Panc1 (cell line): ENCODE results near the gene PRMT3.

DNA sequence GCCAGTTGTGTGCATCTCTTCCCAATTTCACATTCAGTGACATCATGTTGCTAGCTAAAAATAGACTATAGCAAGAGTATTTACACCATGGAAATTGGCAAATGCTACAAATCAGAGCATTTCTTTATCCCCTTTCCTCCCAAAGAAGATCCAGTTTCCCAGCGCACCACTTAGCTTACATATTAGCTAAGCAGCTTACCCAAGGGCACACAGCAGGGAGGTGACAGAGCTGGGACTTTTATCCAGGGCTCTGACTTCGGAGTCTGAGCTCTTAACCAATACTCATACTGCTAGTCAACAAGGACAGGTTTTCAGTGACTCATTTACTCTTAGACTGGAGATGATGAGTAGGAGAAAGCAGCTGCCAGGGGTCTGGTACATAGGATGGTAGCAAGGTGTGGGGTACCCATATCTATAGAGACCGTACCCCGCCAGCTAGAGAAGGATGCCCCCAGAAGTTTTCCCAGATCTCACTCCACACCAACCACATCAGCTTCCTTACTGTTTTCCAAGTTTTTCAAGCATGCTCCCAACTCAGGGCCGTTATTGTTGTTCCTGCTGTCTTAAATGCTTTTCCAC lies 38.5 kb downstream of the NAV2 start:
- RRBS, 2 experiments = no CpG with 5 or more reads among the region's 5 CpGs

- RRBS, 2 experiments = no CpG with 5 or more reads among the region's 3 CpGs
Measured at GRCh38 chr11:19753851-19754212, 41.2 kb downstream of the NAV2 start.

GRCh38 chr11:19760660-19761586 lies 48.3 kb downstream of the NAV2 start:
- RRBS, 2 experiments = no CpG with 5 or more reads among the region's 5 CpGs

GRCh38 chr11:19777311-19778210 lies 64.9 kb downstream of the NAV2 start:
- RRBS, 2 experiments = 3 to 32% methylated on average over 5 to 15 of the region's 41 CpGs

DNA sequence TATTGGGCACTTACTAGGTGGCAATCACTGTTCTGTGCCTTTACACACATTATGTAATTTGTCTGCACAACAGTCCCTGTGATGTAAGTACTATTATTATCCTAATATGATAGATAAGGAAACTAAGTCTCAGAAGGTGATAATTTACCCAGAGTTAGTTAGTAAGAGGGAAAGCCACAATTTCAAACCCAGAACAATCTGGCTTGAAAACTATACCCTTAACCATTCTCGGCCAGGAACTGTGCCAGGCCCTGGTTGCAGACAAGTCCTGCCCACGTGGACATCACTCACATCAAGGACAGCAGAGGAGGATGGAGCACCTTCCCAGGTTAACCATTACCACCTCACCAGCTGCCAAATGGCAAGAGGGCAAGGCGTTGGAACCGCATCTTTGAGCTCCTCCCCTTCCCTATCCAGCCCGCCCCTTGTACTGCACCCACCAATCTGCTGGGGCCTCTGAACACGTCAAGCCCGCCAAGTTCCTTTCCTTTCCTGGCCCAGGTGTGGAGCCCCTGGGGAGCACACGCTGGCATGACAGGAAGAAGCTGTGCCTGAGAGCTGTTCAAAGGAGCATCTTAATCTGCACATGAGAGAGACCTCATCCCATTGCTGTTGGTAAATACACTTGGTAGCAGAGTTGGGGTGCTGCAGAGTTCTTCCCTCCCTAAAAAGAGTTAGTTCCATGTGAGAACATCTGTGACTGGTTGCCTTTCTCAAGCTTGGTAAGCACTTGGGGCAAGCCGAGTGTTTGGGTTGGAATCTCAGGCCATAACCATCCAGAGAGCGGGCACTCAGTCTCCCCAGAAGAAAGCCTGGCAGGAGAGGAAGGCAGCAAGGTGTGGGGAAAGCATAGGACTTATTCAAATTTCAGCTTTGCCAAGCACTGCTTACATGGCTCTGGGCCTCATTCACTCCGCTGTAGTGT lies 78.6 kb downstream of the NAV2 start:
- RRBS, 2 experiments = no CpG with 5 or more reads among the region's 11 CpGs

DNA sequence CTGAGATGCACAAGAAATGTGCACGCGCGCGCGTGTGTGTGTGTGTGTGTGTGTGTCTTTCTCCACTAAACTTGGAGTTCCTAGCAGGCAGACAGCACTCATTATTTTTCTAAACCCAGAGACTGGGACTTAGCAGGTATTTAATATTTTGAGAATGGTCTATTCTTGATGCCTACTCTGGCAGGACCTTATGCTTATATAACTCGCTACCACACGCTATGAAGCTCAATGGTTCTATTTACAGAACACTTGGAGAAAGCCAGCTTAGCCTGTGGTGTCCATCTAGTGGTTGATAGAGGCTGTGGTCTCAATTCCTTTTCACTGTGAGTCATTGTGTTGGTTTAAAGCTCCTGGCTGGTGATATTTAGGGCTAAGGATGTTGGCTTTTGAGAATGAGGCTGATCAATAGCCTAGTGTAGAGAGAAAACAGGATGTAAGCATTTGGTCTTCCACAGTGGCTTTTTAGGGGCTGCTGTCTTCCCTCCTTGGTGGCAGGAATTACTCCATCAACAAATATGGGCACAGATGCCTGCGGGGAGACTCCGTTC lies 206.4 kb downstream of the DBX1 start:
- RRBS, 2 experiments = no CpG with 5 or more reads among the region's 9 CpGs

DNA sequence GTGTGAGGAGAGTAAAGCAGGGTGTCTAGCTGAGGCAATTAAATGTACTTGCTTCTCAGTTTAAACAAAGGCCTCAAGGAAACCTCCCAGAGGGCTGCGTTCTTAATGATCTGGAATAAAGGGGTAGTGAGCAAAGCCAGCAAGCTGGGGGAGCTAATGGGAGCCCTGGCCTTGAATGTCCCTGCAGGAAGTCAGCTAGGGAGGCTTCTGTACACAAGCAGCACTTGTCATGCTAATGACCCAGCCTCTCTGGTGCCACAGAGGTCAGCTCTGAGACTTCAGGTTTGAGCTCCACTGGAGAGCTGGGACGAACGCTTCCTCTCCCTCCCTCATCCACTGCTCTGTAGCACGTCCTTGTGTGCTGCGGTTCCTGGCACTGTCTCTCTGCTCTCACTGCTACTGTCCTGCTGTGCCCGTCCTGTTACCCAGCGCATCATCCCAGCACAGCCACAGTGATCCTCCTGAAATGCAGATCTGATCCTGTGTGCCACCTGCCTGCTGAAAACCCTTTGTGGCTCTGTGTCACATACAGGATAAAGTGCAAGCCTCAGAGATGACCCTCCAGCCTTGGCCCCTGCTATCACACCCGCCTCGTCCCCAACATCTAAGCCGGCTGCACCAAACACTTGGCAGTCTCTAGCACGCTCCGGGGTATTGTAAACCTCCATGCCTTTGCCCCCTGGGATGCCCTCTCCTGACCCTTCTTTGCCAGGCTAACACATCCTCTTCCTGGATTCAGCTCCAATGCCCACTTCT lies 159.6 kb downstream of the DBX1 start:
- RRBS, 2 experiments = no CpG with 5 or more reads among the region's 12 CpGs

DNA sequence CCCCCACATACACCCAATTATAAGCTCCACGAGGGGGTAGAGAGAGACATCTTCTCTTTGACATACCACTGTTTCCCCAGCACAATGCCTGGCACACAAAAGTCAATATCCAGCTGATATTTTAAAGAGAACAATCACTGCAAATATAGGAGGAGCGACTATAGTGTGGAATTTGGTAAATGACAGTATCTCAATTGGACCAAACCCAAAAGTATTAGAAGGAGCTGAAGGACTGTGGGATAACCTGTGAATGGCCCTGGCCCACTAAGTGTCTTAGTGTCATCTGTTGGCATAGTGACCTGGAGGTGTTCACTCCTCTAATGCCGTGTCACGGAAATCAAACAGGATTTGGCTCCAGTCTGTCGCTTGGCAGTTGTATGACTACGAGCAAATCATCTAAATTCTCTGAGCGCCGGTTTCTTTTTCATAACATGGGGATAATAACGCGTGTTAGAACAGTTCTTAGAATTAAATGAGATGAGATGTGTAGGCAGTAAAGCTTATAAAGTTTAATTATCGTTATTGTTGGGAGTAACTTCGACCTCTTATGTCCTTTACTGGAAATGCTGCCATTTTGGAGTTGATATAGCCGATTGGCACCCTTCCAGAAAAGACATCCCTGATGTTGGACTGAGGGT lies 144.5 kb downstream of the DBX1 start:
- RRBS, 2 experiments = no CpG with 5 or more reads among the region's 13 CpGs

GRCh38 chr11:20019240-20020111 lies 140.8 kb downstream of the DBX1 start:
- RRBS, 2 experiments = no CpG with 5 or more reads among the region's 7 CpGs

DNA sequence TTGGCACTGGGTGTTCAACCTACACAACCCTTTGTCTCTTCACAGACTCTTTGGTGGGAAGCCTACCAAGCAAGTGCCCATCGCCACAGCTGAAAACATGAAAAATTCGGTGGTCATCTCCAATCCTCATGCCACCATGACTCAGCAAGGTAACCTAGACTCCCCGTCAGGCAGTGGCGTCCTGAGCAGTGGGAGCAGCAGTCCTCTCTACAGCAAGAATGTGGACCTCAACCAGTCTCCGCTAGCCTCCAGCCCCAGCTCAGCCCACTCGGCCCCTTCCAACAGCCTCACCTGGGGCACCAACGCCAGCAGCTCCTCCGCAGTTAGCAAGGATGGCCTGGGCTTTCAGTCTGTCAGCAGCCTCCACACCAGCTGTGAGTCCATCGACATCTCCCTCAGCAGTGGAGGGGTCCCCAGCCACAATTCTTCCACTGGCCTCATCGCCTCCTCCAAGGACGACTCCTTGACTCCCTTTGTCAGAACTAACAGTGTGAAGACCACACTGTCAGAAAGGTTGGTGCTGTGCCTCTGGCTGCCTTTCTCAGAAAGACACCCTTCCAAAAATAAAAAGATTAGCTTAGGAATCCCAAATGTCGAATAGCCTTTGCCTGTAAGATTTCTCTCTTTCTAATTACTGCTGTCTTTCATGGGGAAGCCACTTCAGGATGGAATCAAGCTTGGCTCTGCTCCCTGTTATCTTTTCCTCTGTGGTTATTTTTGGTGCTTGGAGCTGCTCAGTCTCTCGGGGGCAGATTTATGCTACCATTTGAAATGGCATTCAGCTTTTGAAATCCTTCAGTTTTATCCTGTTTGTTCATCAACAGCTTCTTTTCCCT lies 111.4 kb downstream of the DBX1 start:
- RRBS, 2 experiments = no CpG with 5 or more reads among the region's 13 CpGs

GRCh38 chr11:20156074-20157420 lies 3.7 kb downstream of the DBX1 start:
- RRBS, 2 experiments = 54 to 55% methylated on average over 19 to 27 of the region's 103 CpGs

GRCh38 chr11:20387078-20387798 lies at the start of gene PRMT3:
PRMT3 (plus strand) TSS chr11:20387716.
- RRBS, 2 experiments = 1 to 7% methylated on average over 32 of the region's 75 CpGs

- RRBS, 2 experiments = 3 to 6% methylated on average over 11 to 14 of the region's 44 CpGs
Measured at GRCh38 chr11:20387799-20388497, 432 bp downstream of the PRMT3 start.

DNA sequence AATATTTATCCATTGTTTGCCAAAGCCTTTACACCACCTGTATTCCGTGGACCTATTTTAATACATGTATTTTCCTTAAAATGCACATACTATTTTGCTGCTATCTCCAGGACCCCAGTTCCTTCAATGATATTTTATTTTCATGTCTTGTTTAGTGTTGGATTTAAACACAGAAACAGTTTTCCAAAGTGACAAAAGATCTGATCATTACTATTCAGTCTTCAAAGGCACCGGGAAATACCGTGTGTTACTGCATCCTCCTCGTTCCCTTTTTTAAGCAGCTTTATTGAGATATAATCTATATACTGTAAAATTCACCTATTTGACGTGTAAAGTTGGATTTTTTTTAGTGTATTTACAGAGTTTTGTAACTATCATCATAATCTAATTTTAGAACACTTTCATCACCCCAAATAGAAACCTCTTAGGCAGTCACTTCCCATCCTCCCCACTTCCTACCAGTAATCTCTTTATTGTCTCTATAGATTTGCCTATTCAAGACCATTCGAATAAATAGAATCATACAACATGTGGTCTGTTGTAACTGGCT lies 1.4 kb downstream of the ANO5 start:
- RRBS, 2 experiments = no CpG with 5 or more reads among the region's 6 CpGs

GRCh38 chr11:22544572-22545120 lies 81.0 kb downstream of the FANCF start:
- RRBS, 2 experiments = no CpG with 5 or more reads among the region's 1 CpG

DNA sequence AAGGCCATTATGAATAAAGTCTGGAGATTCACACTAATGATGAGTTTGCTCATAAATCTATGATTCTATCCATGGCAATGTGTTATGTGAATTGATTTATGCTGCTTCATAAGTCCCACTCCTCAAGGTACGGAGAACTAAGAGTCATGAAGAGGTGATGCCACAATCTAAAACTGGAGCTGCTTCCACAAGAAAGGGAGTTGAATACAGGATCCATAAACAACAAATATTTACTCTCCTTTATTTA lies 367.7 kb downstream of the LUZP2 start:
- RRBS, 2 experiments = no CpG with 5 or more reads among the region's 1 CpG

DNA sequence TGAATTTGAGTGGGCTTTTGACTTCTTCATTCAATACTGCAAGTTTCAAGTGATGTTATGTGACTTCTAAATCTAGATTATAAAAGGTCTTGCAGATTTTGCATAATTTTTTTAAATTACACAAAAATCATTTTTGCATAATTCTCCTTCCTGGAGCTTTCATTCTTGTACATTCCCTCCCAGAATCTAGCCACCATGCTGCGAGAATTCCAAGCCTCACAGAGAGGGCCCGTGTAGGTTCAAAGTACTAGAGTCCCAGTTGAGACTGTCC lies 407.5 kb upstream of the ANO3 start:
- RRBS, 2 experiments = no CpG with 5 or more reads among the region's 2 CpGs

DNA sequence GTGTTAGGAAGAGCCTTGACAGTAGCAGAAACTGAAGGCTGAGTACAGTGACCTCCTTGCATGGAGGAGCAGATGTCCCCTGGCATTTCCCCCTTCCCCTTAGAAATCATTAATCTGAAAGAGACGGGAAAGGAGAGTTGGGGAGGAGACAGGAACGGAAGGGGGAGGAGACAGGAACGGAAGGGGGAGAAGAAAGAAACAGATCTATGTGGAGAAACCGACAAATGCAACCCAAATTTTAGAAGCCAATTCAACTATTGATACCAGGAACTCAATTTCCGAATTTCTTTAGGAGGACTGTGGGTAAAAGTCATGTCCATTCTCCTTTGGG lies 17.9 kb downstream of the ANO3 start:
- RRBS, 2 experiments = no CpG with 5 or more reads among the region's 5 CpGs

DNA sequence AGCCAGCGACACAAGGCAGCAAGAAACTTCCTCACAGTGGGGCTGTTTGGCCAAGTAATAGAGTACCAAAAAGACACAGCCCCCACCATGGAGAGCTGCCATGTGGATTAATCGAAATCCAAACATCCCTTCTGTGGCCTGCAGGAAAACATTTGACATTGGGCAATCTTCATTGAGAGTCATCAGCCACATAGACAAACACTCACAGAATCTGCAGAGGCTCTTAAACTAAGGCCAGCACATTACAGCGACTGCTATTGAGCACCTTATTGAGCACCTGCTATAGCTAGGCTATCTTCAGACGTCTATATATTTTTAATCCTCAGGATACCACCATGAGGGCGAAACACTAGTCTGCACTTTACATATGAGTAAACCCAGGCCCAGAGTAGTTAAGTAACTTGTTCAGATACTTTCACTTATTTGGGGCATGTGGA lies 43.5 kb upstream of the FIBIN start:
- RRBS, 2 experiments = no CpG with 5 or more reads among the region's 5 CpGs